Testis (tissue), 5 donors: ENCODE measurements around the genes MBD3L3, PET100 and PCP2.

DNA sequence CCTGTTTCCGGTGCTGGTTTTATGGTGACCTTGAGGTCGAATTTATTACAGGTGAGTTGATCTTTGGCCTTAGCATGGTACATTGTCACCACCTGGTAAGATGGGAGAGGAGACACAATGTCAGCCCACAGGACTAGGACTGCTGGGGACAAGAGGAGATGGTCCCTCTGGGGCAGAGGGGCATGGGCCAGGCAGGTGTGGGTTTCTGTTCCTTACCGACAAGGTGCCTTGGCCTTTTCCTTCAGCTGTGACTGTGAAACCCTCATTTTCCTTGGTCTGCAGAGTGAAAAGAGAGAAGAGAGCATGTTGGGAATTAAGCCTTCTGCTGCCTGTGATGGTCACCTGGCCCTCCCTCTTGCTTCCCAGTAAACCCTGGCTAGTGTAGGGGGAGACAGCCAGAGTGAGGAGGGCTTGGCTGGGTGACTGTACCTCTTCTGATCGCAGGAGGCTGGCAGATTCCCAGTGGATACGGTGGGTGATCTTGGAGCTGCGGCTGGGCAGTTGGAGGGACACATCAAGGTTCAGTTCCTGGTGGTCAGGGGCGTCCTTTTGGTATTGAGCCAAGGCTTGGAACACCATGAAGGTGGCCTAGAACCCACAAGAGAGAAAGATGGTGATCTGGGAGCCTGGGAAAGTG is 14.7 kb upstream of the TNFSF14 start:
- PRO-cap, 3 experiments, result no peak in any of the 3 experiments
- RAMPAGE, long total RNA, 2 experiments, result no peak in any of the 2 experiments
- RRBS, result no CpG with 5 or more reads among the region's 7 CpGs

DNA sequence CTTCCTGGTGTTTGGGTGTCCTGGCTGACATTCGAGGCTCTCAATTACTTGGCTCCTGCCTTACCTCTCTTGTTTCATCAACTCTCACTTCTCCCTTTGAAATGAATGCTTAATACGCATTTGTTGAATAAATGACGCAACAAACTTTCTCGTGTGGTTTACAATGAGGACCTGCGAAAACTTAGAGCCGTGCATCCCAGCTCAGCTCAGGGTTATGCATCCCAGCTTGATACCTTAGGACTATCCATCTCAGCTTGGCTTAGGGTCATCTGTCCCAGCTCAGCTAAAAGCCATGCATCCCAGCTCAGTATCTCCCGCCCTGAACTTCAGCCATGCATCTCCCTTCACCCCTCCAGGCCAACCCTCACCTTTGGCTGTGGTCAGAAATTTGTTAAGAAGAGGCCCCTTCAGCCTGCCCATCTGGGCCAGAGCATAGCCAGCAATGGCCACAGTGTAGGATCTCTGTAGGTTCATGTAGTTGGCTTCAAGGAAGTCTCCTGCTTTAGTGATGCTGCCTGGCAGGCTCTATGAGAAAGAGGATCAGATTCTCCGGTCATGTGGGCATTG is 16.5 kb upstream of the TNFSF14 start:
- PRO-cap, 3 experiments, result no peak in any of the 3 experiments
- RAMPAGE, long total RNA, 2 experiments, result no peak in any of the 2 experiments
- RRBS, result no CpG with 5 or more reads among the region's 8 CpGs

DNA sequence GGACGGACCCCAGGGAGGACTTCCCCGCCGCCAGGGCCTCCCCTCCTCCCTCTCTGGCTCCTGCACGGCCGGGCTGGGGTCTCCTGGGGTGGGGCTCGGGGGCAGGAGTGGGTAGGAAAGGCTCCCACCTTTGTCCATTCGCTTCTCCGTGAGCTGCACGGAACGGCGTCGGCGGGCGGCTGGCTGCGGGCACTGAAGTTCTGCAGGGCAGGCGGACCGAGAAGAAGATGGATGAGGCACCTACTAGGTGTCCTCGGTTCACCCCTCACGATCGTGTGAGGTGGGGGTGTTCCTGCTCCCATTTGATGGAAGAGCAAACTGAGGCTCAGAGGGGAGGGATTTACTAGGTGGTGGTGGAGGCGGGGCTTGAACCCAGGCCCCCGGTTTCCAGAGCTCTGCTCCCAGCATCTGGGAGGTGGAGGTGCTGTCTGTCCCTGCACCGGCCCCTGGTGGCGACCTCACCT is 13.1 kb downstream of the C3 start:
- PRO-cap, 3 experiments, result no peak in any of the 3 experiments
- RAMPAGE, long total RNA, 2 experiments, result start-site peak on the minus strand in 1 of 2 experiments, centred at position 169 of the sequence, 9 reads per replicate
- RRBS, result 31% methylated on average over 6 of the region's 24 CpGs

- PRO-cap, 3 experiments, result peak in 3 of 3 experiments; most common plus-strand start chr19:6730687 (in 1); most common minus-strand start chr19:6730547 (in 2)
- RAMPAGE, long total RNA, 2 experiments, result no peak in any of the 2 experiments
- RRBS, result 16% methylated on average over 6 of the region's 35 CpGs
These were observed 7.0 kb downstream of the GPR108 start for GRCh38 chr19:6730088-6731119.

- PRO-cap, 3 experiments, result no peak in any of the 3 experiments
- RAMPAGE, long total RNA, 2 experiments, result no peak in any of the 2 experiments
- RRBS, result 51% methylated on average over 8 of the region's 23 CpGs
These were observed 5.5 kb downstream of the TRIP10 start for GRCh38 chr19:6744909-6745375.

DNA sequence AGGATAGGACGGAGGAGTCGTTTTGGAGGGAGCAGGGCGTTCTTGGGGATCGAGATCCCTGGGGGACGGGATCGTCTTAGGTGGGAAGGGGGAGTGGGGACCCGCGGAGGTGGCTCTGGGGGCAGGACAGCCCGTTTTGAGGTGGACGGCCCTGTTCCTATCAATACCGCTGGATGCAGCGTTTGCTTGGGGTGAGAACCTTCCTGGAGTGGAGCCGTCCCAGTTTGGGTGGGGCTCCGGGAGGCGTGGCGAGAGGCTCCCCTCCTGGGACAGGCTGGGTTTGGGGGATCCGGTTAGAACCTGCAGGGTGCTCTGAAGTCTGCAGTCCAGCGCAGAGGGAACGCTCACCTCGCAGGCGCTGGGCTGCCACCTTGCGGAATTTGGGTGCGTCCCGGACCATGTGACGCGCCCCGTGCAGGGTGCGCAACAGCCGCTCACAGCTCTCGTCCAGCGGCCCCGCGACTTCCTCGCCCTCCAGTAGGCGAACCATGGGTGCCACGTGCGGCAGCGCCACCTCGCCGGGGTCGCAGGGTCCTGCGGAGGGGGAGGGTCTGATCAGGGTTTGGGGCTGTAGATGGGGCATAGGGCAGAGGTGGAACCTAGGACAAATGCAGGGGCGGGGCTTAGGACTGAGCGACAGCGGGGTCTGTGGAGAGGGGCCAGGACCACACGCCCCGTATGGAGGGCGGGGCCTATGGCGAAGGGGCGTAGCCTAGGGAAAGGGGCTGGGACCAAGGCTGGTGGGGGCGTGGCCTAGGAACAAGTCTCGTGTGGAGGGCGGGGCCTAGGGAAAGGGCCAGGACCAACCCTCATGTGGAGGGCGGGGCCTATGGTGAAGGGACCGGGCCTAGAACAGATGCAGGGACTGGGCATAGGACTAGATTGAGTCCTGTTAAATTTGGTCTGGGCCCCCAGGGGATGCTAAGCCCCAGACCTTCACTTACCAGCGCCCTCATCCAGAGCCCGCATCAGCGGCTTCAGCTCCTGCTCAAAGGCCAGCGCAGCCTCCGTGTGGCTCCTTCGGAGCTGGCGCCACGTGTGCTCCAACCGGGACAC is 13.8 kb downstream of the SH2D3A start:
- PRO-cap, 3 experiments, result no peak in any of the 3 experiments
- RAMPAGE, long total RNA, 2 experiments, result no peak in any of the 2 experiments
- RRBS, result 3% methylated on average over 7 of the region's 64 CpGs

- PRO-cap, 3 experiments, result no peak in any of the 3 experiments
- RAMPAGE, long total RNA, 2 experiments, result no peak in any of the 2 experiments
- RRBS, result no CpG with 5 or more reads among the region's 10 CpGs
These were observed at the start of gene MBD3L3 for GRCh38 chr19:7058465-7059120. MBD3L3 (minus strand) TSS chr19:7058676.

GRCh38 chr19:7138426-7138943 is 69.0 kb downstream of the ZNF557 start:
- PRO-cap, 3 experiments, result no peak in any of the 3 experiments
- RAMPAGE, long total RNA, 2 experiments, result no peak in any of the 2 experiments
- RRBS, result no CpG with 5 or more reads among the region's 1 CpG

DNA sequence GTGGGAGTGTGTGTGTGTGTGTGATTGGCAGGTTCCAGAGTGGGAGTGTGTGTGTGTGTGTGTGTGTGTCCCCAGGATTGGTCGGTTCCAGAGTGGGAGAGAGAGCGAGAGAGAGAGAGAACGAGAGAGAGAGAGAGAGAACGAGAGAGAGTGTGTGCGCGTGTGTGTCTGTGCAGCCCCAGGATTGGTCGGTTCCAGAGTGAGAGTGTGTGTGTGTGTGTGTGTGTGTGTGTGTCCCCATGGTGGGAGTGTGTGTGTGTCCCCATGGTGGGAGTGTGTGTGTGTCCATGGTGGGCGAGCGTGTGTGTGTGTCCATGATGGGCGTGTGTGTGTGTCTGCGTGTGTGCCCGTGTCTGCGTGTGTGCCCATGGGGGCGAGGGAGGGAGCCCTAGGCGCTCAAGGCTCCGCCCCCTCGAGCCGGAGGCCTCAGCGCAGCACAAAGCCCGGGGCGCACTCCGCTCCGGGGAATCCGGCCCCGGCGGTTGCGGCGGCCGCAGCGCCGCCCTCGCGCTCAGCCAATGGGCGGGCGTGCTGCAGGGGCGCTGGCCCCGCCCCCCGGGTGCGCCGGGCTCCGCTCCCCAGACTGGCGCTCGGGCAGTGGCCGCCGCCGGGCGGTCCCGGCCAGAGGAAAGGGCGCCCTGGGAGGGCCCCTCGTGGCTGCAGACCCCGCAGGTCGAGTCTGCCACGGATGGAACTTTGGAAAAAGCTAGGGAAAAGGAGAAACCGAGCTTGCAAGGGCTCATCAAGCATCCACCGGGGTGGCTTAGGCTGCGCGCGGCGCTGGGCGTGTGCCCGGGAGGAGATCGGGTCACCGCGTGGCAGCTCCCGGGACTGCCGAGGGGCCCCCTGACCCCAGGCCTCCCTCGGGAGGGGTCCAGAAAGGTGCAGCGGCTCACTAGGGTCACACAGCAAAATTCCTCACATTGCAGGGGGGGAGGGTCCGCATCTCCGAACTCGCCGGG is 96.2 kb downstream of the INSR start:
- PRO-cap, 3 experiments, result peak in 3 of 3 experiments; most common plus-strand start position 126 of the sequence (in 2); most common minus-strand start position 363 of the sequence (in 3)
- RAMPAGE, long total RNA, 2 experiments, result start-site peak on the minus strand in 1 of 2 experiments, centred at position 443 of the sequence, 16 reads per replicate
- RRBS, result 1% methylated on average over 23 of the region's 72 CpGs

DNA sequence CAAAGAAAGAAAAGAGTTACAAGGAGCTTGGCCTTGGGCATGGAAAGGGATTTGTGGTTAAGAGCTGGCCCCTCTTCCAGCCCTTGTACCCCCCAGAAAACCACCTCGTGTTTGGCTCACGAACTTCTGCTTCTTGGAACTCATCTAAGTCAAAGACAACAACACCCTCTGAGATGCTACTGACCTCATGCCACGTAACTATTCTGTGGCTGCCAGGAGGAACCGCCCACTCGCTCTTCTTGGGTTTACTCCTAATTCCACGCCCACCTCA is 86.3 kb downstream of the INSR start:
- PRO-cap, 3 experiments, result no peak in any of the 3 experiments
- RAMPAGE, long total RNA, 2 experiments, result no peak in any of the 2 experiments
- RRBS, result no CpG with 5 or more reads among the region's 6 CpGs

GRCh38 chr19:7224180-7224893 is 69.9 kb downstream of the INSR start:
- PRO-cap, 3 experiments, result peak in 1 of 3 experiments; most common plus-strand start chr19:7224288 (in 1)
- RAMPAGE, long total RNA, 2 experiments, result no peak in any of the 2 experiments
- RRBS, result no CpG with 5 or more reads among the region's 22 CpGs

- PRO-cap, 3 experiments, result peak in 2 of 3 experiments; most common plus-strand start chr19:7247309 (in 1); most common minus-strand start chr19:7247671 (in 1)
- RAMPAGE, long total RNA, 2 experiments, result no peak in any of the 2 experiments
- RRBS, result no CpG with 5 or more reads among the region's 6 CpGs
These were observed 46.9 kb downstream of the INSR start for GRCh38 chr19:7247030-7248025.

DNA sequence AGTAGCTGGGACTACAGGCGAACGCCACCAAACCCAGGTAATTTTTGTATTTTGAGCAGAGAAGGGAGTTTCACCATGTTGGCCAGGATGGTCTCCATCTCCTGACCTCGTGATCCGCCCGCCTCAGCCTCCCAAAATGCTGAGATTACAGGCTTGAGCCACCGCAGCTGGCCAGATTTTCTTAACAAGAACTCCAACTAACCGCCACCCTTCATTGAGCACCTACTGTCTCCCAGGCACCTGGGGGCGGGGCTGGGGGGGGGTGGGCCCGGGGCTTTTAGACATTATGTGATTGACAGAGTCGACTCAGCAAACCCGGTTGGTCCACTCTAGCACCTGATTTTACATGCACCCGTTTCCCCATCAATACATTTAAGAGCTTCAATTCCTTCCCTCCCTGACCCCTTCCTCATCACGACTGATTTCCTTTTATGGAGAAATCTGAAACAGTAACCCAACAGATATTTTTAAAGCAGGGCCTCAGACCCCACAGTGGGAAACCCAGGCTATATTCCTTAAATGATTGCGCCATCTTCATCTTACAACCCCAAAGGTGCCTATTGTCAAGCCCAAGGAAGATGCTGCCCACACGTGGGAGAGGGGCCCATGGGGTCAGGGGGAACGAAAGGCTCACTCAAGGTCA is 1.9 kb downstream of the INSR start:
- PRO-cap, 3 experiments, result no peak in any of the 3 experiments
- RAMPAGE, long total RNA, 2 experiments, result no peak in any of the 2 experiments
- RRBS, result 33% methylated on average over 2 of the region's 16 CpGs

DNA sequence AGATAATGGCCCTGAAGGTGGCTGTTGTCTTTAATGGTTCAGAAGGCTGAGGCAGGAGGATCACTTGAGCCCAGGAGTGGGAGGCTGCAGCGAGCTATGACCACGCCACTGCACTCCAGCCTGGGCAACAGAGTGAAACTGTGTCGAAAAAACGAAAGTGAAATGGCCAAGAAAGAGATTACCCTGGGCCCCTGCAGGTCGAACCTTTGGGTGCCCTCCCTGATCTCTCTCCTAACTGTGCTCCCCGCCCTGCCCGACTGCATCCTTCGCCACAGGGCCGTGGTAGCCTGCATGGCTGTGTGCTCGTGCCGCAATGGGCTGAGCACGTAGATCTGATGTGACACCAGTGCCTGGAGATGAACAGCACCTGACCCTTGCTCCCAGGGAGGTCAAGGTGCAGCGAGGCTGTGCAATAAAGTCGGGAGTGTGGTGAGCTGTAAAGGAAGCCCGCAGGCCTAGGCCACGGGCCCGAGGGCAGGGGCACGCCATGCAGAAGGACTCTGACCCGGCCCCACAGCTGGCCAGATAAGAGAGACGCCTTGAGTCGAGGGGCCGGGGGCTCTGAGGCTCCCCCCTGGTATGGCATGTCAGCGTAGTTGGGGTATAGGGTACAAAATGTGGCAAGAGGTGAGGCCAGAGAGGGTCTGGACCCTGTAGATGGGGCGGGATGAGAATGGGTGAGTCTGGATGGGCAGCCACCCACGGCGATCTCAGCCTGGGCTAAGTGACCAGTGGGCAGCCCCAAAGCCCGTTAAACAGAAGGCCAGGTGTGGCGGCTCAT is 60.1 kb downstream of the PEX11G start:
- PRO-cap, 3 experiments, result no peak in any of the 3 experiments
- RAMPAGE, long total RNA, 2 experiments, result no peak in any of the 2 experiments
- RRBS, result 91% methylated on average over 2 of the region's 28 CpGs

DNA sequence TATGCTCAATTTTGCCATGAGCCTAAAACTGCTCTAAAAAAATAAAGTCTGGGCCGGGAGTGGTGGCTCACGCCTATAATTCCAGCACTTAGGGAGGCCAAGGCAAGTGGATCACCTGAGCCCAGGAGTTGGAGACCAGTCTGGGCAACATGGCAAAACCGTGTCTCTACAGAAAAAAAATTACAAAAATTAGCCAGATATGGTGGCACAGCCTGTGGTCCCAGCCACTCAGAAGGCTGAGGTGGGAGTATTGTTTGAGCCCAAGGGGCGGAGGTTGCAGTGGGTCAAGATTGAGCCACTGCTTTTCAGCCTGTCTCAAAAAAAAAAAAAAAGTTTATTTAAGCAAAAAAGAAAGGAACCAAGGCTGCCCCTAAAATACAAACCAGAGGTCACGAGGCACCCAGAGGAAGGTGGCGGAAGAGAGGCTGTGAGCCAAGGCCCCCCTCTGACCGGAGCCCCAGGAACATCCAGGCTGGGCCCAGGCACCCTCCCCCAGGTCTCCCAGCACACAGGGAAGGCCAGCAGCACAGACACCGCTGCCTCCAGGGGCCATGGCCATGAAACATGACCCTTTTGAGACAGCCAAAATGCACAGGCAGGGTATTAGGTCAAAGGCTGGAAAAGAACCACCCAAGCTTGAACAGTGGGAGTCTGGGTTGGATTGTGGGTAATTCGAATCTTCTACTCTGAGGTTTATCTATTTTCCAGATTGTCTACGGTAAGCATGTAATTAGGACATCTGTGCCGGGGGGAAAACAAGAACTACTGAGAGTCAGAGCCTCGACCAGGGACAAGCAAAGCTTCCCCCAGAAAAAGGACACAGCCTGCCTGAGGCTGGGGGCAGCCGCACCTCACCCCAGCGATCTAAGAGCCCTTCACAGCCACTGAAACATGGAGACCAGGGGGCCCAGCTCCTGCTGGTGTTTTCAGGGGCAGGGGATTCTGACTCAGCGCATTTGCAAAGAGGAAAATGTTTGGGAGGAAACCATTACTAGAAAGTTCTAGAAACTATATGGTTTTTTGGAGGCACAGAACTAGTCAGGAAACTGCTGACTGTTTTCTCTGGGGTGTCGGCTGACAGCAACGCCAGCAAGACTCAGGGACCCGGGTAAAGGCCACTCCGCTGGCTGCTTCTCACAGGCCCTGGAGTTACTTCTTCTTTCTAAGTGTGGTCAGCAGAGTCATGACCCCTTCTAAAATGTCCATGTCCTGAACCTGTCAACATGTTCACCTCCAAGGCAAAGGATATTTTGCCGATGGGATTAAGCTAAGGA is 8.5 kb downstream of the PEX11G start:
- PRO-cap, 3 experiments, result peak in 1 of 3 experiments; most common plus-strand start position 648 of the sequence (in 1)
- RAMPAGE, long total RNA, 2 experiments, result no peak in any of the 2 experiments
- RRBS, result no CpG with 5 or more reads among the region's 20 CpGs

DNA sequence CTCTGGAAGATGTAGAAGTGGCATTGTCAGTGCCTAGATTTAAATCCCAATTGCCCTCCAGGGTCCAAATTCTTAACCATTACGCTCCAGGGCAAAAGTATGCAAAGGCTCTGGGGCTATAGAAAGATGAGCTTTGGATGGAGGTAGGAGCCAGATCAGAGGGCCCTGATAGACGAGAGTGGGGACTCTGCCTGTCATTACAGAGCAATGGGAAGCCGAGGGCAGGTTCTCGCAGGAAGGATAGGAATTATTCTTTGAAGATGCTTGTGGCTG is 664 bp upstream of the MCOLN1 start:
- PRO-cap, 3 experiments, result no peak in any of the 3 experiments
- RAMPAGE, long total RNA, 2 experiments, result no peak in any of the 2 experiments
- RRBS, result no CpG with 5 or more reads among the region's 4 CpGs

GRCh38 chr19:7525968-7526752 is 3.7 kb downstream of the MCOLN1 start:
- PRO-cap, 3 experiments, result no peak in any of the 3 experiments
- RAMPAGE, long total RNA, 2 experiments, result no peak in any of the 2 experiments
- RRBS, result 85% methylated on average over 1 of the region's 20 CpGs

DNA sequence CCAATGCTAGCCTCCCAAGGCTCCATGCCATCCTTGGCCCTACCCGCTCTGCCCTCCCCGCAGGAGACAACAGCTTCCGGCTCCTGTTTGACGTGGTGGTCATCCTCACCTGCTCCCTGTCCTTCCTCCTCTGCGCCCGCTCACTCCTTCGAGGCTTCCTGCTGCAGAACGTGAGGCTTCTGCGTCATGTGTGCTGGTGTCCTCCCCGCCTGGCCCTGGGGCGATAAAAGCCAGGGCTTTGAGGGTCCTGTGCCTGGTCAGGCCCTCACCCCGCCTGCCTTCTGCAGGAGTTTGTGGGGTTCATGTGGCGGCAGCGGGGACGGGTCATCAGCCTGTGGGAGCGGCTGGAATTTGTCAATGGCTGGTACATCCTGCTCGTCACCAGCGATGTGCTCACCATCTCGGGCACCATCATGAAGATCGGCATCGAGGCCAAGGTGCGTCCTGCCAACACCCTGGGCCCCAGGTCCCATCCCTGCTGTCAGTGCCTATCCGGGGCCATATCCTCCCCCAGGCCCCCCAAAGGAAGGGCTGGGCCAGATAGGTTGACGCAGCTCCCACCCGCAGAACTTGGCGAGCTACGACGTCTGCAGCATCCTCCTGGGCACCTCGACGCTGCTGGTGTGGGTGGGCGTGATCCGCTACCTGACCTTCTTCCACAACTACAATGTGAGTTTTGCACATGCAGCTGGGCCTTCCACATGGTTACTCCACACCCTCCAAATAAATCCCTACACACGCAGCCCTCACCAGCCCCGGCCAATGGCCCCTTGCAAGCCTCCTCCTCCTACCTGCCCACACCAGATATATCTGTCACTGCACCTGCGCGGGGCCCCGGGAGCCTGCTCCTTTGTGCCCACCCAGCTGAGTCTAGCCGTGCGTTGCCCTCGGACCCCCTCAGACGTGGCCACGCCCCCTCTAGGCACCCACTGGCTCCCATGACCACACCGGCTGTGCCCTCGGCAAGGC is 6.4 kb downstream of the MCOLN1 start:
- PRO-cap, 3 experiments, result no peak in any of the 3 experiments
- RAMPAGE, long total RNA, 2 experiments, result no peak in any of the 2 experiments
- RRBS, result 92% methylated on average over 5 of the region's 44 CpGs

DNA sequence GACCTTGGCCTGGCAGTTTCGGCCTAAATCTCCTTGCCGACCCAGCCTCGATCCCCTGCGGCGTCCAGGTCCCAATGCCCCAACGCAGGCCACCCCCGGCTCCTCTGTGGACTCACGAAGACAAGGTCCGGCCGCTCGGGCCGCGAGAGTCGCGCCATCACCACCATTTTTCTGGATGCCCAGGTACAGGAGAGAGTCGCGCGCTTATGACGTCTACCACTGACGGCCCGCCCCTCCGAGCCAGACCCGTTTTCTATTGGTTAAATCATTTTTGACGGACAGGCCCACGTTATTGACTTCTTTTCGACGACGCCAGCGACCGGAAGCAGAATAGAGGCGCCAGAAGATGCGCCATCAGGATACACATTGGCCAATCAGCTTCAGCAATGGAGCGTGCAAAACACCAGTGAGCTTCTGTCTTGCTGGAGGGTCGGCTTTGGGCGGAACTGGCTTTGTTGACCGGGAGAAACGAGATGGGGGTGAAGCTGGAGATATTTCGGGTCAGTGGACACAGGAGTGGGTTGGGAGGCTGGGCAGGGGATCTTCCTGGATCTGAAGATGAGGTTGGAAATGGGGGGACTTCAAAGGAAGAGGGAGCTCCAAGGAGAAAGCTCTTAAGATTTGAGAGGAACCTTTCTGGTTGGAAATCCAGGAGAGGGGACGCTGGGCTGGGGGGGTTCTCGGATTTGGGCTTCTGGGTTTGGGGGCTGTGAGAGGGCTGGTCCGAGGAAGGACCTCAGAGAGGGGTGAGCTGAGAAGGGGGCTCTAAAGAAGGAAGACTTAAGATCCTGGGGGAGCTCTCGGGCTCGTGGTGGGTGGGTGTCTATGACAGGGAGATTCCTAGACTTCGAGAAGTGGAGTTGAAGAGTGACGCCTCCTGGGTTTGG is at the start of gene PET100:
TSS of gene PET100 (plus strand) at position 433 of the 887 bp plus-strand sequence.
- PRO-cap, 3 experiments, result peak in 3 of 3 experiments; most common plus-strand start position 458 of the sequence (in 2); most common minus-strand start position 185 of the sequence (in 2)
- RAMPAGE, long total RNA, 2 experiments, result start-site peak on the plus strand in 2 of 2 experiments, centred at positions 401 to 423 of the sequence, 586 to 643 reads per replicate; start-site peak on the minus strand in 1 of 2 experiments, centred at position 184 of the sequence, 900 reads per replicate
- RRBS, result 8% methylated on average over 2 of the region's 45 CpGs

GRCh38 chr19:7633373-7634122 is at the start of gene PCP2:
PCP2 (minus strand) TSS chr19:7633719.
- PRO-cap, 3 experiments, result peak in 2 of 3 experiments; most common plus-strand start chr19:7633775 (in 1); most common minus-strand start chr19:7633697 (in 2)
- RAMPAGE, long total RNA, 2 experiments, result start-site peak on the plus strand in 1 of 2 experiments, at chr19:7633793-7633831 at its widest, 46 reads per replicate; start-site peak on the minus strand in 2 of 2 experiments, at chr19:7633683-7633726 at its widest, 606 to 2,461 reads per replicate
- RRBS, result no CpG with 5 or more reads among the region's 10 CpGs